ENCODE data around the gene HERC2.

- PRO-cap, result no peak
Measured at GRCh38 chr15:28168285-28168909, 69.3 kb upstream of the OCA2 start.

GRCh38 chr15:28322024-28322291, at the start of gene HERC2:
Gene HERC2, minus strand, starts transcription at chr15:28322179.
- PRO-cap, result no peak

DNA sequence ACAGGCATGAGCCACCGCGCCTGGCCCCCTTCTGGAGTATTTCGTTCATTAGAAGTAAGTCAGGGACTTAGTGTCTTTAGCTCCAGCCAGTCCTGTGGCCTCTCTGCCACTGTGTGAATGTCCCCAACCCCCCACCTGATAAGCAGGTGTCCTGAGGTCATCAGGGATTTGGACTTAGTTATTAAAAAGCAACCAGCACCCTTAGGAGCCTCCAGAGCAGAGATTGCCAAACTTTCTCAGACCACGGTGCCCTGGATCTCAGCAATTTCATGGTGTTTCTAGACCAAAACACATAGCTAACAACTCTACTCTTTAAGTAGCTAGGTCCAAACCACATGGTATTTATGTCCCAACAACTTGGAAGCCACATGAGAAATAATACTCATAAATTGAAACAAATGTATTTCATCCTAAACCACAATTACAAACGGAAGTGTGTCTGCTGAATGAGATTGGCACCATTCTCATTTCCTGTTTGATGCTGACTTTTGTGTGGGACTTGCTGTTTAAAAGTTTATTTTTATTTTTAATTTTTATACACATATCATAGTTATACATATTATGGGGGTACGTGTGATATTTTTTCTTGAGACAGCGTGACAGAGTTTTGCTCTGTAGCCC, 52.3 kb downstream of the APBA2 start:
- PRO-cap, result no peak

DNA sequence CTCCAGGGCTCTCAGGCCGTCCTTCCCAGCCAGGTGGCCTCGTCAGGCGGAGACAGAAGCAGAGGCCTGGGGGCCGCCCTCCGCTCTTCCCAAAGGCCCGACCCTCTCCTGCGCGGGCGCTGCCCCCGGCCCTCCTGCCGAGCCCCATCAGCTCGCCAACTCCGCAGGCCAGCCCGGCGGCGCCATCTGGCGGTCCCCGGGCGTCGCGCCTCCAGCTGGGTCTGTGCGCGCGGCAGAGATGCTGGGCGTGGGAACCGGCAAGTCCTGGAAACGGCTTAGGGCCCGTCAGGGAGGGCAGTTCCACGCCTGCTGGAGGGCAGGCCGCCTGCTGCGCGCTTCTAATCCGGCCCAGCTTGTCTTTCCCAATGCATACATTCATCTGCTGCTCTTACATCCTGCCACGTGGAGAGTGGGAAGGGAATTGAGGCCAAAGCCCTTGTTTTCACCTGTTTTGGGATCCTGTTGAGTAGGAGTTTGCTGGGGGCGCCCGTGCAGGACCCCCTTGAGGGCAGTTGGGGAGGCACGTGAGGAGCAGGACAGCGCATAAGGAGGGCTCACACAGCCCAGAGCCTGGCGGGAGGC, 165.8 kb downstream of the NSMCE3 start:
- PRO-cap, result no peak

DNA sequence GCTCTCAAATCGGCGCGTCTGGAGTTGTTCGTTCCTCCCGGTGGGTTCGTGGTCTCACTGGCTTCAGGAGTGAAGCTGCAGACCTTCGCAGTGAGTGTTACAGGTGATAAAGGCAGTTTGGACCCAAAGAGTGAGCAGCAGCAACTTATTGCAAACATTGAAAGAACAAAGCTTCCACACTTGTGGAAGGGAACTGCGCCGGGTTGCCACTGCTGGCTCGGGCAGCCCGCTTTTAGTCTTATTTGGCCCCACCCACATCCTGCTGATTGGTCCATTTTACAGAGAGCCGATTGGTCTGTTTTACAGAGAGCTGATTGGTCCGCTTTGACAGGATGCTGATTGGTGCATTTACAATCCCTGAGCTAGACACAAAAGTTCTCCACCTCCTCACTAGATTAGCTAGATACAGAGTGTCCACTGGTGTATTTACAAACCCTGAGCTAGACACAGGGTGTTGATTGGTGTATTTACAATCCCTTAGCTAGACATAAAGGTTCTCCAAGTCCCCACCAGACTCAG, 45.4 kb downstream of the NSMCE3 start:
- PRO-cap, result no peak

DNA sequence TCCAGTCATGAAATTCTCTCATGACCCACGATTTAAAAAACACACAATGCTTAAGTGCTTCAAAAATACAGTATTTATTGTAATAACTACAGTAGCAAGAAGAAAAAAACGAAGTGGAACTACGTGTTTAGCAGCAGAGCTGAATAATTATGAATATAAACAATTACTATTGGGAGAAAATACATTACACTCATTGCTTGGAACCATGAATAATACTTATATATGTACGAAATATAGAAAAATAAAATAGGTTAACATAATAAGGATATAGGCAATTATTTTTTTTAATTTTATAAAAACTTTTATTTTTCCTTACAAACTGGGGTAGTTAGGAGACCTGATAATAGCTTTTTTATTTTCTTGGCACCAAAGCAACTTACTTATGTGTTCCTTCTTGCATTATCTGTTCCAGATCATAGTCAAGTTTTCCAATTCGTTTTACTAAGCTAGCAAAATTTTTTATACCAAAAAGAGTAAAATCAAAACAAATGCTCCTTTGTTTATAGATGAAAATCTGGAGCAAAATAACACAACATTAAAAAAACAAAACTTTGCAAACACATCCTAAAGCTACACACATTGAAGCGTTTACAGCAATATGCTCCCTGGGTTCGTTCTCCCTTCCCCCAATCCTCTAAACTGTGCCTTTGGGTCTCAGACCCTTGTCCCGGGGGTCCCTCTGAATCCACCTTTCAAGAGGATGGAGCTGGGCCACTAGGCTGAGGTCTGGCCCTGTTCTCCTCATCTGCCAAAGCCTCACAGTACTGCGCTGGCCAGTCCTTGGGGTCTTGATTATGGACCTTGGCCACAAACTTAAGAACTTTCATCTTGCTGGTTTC, 1.3 kb downstream of the NSMCE3 start:
- PRO-cap, result no peak

GRCh38 chr15:29490292-29490491, 80.6 kb downstream of the ENTREP2 start:
- PRO-cap, result no peak

GRCh38 chr15:29568963-29569162, 1.9 kb downstream of the ENTREP2 start:
- PRO-cap, result no peak

GRCh38 chr15:29667997-29668383, 97.2 kb upstream of the ENTREP2 start:
- PRO-cap, result no peak

DNA sequence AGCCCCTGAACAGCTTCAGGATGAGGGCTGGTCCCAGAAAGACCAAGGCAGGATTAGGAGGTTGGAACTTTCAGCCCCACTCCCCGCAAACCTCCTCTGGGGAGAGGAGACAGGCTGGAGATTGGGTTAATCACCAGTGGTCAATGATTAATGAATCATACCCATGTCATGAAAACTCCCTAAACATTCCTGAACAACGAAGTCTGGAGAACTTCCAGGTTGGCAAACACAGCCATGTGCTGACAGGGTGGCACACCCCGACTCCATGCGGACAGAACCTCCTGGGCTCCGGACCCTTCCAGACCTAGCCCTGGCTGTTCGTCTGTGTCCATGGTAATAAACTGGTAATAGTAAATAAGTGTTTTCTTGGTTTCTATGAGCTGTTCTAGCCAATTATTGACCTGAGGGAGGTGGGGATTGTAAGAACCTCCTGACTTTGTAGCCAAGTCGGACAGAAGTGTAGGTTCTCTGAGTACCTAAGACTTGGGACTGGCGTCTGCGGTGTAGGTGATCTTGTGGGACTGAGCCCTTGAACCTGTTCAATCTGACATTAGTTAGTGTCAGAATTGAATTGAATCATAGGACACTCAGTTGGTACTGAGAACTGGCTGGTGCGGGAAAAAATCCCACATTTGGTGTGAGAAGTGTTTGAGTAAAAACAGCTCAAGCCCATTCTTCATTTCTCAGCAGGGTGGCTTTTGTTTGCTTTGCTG, 100.3 kb upstream of the ENTREP2 start:
- PRO-cap, result no peak

DNA sequence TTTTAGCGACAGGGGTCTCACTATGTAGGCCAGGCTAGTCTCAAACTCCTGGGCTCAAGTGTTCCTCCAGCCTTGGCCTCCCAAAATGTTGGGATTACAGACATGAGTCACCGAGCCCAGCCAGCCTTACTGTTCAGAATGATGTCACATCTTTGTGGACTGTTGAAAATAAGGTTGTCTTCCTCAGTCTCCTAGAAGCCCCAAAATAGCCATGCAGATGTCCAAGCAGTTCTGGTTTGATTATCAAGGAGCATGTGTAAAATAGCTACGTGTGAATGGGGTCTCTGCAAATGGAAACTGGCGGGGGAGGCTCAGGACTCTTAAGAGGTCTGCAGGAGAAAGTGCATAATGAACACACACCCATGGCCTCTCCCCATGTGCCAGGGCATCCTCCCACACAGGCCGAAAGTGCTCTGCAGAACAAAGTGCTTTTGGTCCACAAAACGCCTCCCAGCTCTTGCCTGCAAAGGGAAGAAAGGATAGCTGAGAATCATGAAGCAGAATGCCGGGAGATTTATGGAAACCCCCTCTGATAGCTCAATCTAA, 105.9 kb upstream of the ENTREP2 start:
- PRO-cap, result no peak

- PRO-cap, result no peak
Measured at GRCh38 chr15:29718459-29719158, 103.7 kb downstream of the TJP1 start.

GRCh38 chr15:29924597-29925301, 102.5 kb upstream of the TJP1 start:
- PRO-cap, result no peak

DNA sequence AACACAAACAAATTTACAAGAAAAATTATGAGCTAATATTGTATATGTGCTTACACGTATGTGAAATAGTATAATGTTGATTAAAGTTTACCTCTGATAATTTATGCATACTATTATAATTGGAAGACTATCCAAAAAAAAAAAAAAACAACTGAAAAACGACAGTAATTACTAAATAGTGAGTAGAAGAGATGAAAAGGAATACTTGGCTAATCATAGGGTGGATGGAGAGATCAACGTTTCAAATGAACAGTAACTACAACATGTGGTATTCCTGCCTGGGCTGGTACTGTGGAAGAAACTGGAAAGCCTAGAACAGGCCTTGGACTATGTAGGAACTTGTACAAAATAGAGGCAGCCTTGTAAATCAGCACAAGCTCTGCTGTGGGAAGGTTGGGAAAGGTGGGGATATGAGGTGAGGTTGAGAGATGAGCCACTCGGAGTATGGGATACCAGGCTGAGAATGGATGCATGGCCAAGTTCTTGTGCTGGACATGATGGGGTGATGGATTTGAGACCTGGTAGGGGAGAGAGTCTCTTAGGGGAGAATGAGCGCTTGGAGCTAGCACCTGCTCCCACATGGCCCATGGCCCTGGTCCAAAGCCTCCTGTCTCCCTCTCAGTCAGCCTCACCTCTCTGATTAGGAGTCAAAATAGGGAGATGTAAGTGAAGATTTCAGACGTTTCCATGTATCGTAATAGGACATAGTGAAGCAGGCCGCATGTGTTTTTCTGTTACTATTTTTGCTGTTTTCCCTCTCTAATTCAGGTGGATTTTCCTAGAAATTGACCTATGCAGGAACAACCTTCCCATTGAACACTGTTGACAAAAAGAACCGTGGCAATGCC, 74.4 kb downstream of the GOLGA8H start:
- PRO-cap, result no peak

- PRO-cap, result no peak
Measured at GRCh38 chr15:30992372-30992518, 817 bp upstream of the MTMR10 start.

DNA sequence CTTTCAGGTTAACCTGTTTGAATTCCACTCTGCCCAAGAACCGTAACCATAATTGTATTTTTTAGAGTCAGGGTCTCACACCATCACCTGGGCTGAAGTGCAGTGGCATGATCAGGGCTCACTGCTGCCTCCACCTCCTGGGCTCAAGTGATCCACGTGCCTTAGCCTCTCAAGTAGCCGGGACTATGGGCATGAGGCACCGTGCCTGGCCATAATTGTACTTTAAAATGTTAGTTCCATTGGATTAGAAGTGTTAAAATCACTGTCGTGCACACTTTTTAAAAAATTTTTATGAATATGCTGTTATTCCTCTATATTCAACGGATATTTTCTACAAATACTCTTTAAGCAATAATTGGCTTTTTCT, 1.1 kb upstream of the MTMR10 start:
- PRO-cap, result no peak

DNA sequence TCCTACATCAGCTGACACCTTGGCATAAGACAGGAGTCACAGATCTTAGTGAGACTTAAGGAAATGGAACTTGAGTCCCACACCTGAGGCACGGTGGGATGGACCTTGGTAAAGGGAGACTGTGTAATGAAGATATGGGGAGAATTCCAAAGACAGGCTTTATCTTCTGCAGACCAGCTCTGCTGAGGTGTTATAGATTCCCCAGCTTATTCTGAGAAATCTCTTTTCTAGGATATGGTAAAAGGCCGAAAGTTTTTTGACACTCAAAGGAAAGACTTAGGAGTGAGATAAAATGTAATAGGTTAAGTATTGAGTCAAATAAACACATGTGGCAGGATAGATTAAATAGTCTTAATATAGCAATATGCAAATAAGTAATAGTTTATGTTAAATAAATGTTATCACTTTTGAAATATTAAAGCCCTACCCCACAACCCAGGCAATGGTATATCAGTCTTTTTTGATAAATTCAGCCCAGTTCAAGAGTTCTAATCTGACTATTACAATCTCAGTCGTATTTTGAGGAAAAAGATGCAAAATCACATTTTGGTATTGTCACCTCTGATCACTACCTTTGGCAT, 8.4 kb upstream of the MTMR10 start:
- PRO-cap, result no peak

- PRO-cap, result no peak
Measured at GRCh38 chr15:31202915-31203359, 101.4 kb upstream of the TRPM1 start.

DNA sequence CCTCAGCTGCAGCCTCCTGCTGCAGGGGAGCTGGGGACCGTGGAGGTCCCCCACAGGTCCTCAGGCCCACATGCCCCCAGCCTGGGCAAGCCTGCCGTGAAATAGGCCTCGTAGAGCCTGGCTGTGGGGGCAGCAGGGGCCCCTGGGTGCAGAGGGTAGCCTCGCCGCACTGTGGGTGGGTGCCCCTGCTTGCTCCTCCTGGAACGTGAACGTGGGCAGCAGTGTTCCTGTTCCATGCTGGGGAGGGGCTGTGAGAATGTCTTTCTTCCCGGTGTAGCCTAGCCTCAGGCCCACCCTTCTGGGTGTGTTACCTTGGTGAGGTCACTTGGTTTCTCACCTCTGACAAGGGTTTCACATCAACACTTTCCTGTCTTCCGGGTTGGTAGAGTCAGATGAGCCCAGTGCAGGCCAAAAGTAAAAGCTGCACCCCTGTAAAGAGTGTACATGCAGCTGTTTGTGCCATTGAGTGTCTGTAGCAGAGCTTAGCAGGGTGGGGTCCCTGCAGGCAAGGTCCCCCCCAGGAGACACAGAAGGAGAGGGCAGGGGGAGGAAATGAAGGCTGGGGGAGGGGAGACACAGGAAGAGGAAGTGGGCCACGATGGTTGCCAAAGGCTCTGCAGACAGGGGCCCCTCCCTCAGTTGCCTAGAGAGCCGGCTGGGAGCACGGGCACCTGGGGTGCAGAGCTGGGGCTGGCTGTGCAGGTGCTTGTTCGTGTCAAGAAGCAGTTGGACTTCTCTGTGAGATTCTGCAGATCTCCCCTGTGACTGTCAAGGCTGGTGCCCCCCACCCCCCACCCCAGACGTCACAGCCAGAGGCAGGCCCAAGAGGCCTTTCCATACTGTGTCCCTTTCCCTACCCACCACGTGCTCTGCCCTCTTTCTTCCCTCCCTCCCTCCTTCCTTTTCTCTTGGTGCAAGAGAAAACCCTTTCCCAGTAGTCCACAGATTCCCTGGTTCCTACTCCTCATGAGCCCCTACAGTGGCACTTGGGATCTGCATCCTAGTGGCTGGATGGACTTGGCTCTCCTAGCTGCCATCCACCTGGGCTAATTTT, 34.7 kb downstream of the KLF13 start:
- PRO-cap, result bidirectional peak, plus-strand start at position 385 of the sequence, minus-strand start at position 250 of the sequence; unidirectional peak, plus-strand start at position 638 of the sequence

DNA sequence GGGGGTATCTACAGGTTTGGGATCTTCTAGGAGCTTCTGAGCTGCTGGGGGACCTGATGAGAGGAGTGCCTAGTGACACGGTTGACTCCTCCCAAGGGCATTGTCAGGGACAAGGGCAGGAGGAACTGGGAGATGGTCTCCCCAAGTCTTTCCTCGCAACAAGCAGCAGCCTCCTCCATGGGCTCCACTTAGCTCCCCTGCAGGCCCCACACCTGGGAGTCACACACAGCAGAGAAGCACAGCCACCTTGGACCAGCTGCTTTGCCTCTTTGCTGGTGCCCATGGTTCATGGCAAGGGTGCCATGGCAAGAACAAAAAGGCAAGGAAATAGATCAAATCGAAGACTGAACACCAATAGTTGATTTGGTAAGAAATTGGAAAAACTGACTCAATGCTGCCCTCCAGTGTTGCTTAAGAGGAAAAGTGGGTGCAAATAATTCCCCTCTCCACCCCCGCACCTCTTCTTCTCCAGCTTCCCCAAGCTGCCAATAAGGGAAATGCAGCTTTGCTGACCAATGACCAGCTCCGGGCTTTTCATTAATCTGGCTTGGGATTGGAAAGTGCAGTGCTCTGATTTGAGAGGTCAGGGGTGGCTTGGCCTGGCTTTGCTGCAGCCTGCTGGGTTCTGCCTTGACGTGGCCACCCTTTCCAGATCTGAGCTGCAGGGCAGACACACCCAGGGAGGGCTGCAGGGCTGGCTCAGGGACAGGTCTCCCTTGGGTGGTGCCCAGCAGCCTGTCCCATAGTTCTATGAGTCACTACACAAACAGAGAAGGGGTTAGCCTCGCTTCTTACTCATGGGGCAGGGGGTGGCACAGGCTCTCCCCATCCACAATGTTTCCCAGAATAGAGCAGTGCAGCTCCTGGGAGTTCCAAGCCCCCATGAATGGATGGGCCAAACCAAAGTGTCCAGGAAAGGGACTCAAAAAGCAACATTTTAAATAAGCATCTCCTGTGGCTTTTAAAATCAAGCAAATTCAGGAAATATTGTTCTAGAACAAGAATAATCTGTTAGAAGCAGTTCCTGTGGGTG, 162.0 kb downstream of the KLF13 start:
- PRO-cap, result no peak

Measured in paraaortic lymph node (tissue), 1 donor.